ENCODE measurements around a stretch of chr15.

DNA sequence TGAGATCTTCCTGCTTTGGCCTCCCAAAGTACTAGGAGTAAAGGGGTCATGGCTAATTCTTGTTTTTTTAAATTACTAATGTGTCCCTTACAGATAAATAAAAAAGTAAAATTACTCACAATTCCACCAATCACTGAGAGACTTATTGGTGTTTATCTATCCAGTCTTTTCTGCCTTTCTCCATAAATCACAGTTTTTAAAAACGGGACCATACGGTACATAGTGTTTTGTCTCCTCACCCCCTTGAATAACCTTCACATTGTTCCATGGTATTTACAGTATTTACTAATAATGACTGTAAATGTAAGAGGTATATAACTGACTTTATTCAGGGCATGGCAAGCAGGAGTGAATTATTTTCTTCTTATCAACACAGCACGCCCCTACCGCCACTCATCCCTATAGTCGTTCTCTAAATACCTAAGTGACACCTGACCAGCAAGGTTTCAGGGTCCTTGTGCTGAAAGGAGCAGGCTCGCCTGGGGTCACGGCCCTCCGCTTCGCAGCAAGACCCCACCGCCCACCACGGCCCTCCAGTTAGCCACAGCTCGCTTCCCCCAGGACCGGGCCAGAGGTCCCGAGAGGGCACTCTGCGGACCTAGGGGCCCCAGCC lies 614 bp upstream of the TLN2 start:
- PRO-cap, 2 experiments, result no peak in any of the 2 experiments

DNA sequence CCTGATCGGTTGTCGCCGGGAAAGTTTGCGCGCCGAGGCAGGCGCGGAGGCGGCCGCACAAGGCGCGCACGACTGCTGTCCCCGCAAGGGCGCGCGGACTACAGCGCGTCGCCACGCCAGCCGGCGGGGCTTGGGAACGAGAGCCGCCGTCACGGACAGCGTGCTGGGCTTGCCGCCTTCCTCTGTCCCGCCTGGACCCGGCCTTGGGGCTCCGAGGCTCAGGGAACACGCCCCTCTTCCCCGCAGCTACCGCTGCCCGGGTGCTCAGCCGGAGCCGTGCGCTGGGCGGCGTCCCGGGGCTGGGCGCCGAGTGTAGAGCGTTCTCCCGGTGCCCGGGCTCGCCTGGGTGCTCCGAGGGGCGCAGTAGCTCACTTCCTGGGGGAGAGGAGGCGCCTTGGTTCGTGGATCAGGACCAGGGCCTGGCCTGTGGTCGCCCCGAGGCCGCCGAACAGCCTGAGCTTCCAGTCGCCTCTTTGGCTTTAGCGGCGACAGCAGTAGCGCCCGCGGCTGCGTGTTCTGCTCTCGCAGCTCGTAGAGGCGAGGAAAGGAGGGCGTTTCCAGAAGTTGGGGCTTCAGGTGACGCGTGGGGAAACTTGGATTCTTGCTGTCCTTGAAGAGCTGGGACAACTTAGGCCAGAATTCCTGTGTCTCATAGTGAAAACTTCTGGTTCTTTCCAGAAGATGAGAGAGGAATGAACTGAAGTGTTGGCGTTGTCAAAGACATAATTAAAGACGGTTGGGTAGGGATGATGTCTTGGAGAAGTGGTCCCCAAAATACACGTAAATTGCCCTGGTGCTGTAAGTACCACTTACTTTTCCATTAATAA lies 1.5 kb downstream of the TLN2 start:
- PRO-cap, 2 experiments, result no peak in any of the 2 experiments

DNA sequence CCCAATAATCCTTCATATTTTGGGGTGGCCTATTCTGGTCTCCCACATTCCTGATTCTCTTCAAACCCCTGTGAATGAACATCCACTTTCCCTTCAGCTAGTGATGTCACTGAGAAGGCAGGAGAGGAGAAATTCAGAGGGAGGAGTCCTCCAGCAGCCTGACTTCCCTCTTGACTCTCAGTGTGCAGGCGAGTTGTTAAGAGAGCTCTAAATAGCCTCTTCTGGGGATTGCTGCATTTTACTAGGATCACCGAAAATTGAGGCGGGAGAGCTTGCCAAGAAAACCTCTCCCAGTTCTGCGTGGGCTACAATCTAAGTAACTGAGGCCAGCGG lies 168.6 kb downstream of the TLN2 start:
- PRO-cap, 2 experiments, result no peak in any of the 2 experiments

GRCh38 chr15:62753499-62754576 lies 288.7 kb upstream of the TPM1 start:
- PRO-cap, 2 experiments, result no peak in any of the 2 experiments

- PRO-cap, 2 experiments, result no peak in any of the 2 experiments
These were observed 226.4 kb upstream of the TPM1 start for GRCh38 chr15:62816053-62816636.

- PRO-cap, 2 experiments, result no peak in any of the 2 experiments
These were observed 206.8 kb upstream of the TPM1 start for GRCh38 chr15:62835725-62836088.

- PRO-cap, 2 experiments, result no peak in any of the 2 experiments
These were observed 142.2 kb upstream of the TPM1 start for GRCh38 chr15:62900316-62900785.

DNA sequence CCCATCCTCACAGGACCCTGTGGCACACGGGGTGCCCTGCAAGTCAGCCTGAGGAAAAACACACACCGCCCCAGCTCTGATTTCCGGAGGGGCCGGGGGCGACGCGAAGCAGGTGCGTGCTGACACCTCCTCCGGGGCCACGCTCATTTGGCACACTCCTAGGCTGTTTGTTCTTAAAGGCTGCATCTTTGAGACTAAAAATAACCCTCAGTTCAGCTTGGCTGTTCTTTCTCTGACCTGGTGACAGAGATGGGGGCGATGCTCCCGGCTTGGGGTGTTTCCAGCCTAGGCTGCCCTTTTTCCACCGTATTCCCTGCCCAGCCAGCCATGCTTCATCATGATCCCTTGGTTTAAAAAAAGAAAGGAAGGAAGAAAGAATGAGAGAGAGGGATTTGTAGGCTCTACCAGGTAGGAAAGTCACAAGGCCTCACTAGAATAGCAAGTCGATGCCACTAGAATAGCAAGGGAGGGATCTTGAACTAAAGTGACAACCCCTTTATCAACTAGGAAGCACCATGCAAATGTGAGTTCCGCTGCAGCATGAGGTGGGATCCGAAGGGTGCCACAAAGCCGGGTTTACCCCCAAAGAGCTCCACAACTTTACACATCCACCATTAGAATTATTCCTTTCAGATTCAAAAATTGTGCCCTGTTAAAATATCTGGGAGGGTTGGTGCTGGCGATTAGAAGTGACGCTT lies 141.3 kb upstream of the TPM1 start:
- PRO-cap, 2 experiments, result no peak in any of the 2 experiments

DNA sequence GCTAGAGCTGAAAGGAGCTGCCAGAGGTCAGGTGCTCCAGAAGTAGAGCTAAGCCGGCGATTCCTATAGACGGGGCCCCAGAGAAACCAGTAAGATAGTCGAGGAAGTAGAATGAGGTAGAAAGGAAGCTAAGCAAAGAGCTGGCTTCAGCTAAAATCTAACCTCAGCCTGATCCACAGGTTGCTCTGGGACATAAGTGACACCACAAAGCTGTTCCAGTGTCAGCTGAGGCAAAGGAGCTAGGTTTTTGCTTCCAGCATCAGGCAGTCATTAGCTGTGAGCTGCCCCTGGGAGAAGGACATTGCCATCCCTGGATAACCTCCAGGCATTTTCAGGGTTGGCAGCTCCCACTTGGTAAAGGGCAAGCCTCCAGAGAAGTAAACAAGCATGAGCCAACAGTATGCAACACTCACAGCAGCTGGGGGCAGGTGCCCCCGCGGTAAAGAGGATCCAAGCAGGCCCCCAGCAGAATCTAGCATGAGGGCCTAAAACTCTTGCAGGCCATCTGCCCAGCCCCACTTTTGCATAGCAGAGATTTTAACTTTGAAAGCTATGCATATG lies 84.1 kb upstream of the TPM1 start:
- PRO-cap, 2 experiments, result no peak in any of the 2 experiments

DNA sequence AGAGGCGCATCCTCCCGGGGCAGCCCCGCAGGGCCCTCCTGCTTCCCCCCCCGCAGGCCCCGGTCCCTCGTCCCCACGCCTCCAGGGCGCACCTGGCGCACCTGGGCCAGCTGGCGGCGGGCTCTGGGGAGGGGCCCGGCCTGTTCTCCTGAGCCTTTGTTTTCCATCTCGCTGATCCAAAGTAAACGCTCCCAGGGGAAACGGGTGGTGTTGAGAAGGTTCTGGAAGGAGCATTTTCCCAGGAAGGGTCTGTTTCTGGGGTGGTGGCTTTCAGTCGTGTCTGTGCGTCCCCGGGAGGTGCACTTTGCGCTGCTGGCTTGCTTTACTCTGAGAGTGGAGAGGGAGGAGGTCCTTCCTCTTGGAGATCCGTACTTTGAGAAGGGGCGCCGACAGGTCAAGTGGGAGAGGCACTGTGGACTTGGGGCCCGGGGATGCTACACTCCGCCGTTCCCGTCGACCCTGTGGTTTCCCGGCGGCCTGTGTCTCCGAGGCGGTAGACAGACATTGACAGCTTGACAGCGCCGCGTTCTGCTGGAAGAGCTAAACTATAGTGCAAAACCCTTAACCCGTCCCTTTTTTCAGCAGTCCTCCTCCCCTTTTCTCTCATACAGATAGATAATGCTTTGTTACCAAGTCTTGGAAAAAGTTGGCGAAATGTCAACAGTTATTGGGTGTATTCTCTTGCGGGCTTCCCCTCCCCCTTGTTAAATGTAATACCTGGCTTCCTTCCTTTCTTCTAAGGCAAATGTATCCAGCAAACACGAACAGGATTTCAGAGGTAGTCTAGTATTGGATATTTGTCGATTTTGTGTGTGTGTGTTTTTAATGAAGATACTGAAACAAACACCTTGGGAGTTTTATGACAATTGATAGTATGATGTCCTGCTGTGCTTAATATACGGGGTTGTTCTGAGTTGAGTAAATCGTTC lies 6.5 kb downstream of the TPM1 start:
- PRO-cap, 2 experiments, result peak in 1 of 2 experiments; most common plus-strand start position 273 of the sequence (in 1)

DNA sequence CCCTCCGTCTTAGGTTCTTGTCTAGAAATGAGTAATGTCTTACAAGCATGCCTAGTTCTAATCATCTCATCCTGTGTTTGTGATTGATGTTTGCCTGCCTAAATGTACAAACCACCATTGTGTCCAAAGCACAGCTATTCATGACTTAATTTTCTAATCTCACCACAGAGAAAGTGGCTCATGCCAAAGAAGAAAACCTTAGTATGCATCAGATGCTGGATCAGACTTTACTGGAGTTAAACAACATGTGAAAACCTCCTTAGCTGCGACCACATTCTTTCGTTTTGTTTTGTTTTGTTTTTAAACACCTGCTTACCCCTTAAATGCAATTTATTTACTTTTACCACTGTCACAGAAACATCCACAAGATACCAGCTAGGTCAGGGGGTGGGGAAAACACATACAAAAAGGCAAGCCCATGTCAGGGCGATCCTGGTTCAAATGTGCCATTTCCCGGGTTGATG lies 28.4 kb downstream of the TPM1 start:
- PRO-cap, 2 experiments, result no peak in any of the 2 experiments

DNA sequence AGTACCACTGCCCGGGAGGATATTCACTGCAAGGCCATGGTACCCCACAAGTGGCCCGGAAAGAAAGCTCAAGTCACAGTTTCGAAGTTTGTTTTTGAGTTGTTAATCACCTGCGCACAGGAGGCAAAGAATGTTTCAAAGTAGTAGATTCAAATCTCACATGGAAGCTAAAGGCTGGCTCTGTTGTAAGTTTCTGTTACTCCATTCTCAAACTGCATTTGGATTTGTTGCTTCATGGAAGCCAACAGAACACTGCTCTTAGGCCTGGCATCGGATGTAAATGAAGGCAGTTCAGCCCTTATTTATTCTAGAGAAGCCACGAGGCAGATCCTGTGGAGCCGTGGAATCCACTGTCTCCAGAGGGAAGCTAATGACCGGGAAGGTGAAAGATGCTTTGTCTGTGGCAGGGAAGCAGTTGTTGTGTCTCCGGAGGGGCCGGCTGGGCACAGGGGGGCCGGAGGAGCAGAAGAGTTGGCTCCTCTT lies 33.3 kb downstream of the TPM1 start:
- PRO-cap, 2 experiments, result no peak in any of the 2 experiments

- PRO-cap, 2 experiments, result no peak in any of the 2 experiments
These were observed 11.8 kb downstream of the RAB8B start for GRCh38 chr15:63201057-63201728.

DNA sequence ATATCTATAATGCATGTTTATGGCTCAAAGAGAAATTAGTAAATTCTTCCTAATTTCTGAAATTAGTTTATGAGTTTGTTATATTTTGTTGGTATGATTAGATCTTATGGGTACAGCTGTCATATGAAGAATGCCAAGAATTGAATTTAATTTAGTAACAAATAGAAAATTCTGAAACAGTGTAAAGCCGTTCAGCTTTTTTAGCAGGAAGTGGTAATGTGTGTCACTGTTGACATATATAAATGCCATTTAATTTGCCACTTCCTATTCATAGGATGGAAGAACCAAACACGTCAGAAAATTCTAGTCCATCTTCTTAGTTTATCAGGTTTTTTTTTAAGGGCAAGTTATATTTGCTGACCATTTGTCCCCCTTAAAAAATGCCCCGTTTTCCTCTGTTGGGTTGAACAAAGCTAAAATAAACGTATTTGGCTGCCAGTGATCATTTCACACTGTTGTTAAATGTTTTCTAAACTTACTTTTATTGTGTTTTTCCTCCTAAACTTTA lies 43.0 kb downstream of the RAB8B start:
- PRO-cap, 2 experiments, result no peak in any of the 2 experiments

- PRO-cap, 2 experiments, result no peak in any of the 2 experiments
These were observed 43.0 kb upstream of the APH1B start for GRCh38 chr15:63234282-63234868.

- PRO-cap, 2 experiments, result no peak in any of the 2 experiments
These were observed 934 bp upstream of the APH1B start for GRCh38 chr15:63276429-63276912.

DNA sequence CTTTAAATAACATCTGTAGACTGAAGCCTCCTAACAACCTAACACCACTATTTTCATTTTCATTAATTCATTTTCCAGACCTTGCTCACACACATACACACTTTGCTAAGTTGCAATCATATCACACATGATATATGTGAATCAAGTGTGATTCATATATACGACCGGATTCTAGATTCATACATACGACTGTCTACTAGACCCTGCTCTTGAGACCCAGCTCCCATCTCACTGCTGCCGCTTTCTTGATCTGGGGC lies 51.3 kb upstream of the CA12 start:
- PRO-cap, 2 experiments, result no peak in any of the 2 experiments

GRCh38 chr15:63449609-63450134 lies 54.7 kb upstream of the USP3 start:
- PRO-cap, 2 experiments, result no peak in any of the 2 experiments

DNA sequence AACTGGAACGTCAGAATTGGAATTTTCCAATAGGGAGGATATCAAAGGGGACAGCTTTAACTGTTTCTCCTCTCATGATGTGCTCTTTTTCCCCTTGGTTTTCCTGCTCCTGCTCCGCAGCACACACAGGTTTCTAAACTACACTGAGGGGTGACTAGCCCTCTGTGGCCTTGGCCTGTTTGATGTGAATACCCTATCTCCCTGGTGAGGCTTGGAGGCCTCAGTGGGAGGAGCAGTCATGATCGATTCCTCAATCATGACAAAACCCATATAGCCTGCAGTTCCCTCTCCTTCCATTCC lies 24.0 kb upstream of the USP3 start:
- PRO-cap, 2 experiments, result no peak in any of the 2 experiments

DNA sequence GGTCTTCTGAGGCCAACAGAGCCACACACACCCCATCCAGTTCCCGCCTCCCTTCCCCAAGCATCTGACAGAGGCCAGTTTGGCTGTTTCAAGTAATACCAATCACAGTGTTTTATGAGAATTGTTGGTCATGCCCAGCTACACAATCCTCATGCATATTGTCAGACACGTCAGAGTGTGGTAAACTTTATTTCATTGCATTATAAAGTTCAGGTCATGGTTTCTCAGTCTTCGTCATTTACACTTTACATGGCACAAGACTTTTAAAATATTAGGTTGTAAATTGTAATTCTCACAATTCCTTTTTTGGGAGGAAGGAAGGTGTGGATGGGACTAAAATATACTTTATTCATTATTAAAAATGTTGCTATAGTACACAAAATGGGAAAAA lies 15.7 kb upstream of the USP3 start:
- PRO-cap, 2 experiments, result no peak in any of the 2 experiments

All from cerebral cortex (tissue), 2 donors.